ENCODE measurements around the genes SYPL2 and CSF1.

DNA sequence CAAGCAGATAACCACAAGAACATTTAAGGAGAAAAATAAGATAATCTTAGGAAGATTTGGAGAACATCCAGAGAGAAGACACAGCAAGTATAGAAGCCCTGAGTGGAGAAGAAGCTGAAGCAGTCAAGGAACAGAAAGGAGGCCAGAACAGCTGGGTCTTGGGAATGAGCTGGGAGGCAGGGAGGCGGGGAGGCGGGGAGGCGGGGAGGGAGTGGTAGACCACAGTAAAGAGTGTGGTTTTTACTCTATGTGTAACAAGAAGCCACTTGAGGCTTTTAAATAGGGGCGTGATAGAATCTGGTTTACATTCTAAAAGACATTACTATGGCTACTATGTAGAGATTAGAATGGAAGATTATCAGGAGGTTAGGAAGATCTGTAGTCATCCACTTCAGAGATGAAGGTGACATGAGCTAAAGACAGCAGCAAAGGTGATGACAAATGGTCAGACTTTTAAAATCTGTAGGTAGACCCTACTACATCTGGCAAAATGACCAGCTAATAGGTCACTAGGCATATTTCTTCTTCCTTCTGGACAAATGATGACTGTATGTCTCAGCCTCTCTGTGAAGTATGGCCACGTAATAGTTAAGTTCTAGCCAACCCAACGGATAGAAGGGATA is 6.5 kb downstream of the CLCC1 start:
- RRBS = no CpG with 5 or more reads among the region's 6 CpGs

- RRBS = no CpG with 5 or more reads among the region's 10 CpGs
Measured at GRCh38 chr1:109138185-109138938, 24.4 kb downstream of the ELAPOR1 start.

GRCh38 chr1:109213425-109213683 is 364 bp upstream of the SARS1 start:
- RRBS = no CpG with 5 or more reads among the region's 5 CpGs

DNA sequence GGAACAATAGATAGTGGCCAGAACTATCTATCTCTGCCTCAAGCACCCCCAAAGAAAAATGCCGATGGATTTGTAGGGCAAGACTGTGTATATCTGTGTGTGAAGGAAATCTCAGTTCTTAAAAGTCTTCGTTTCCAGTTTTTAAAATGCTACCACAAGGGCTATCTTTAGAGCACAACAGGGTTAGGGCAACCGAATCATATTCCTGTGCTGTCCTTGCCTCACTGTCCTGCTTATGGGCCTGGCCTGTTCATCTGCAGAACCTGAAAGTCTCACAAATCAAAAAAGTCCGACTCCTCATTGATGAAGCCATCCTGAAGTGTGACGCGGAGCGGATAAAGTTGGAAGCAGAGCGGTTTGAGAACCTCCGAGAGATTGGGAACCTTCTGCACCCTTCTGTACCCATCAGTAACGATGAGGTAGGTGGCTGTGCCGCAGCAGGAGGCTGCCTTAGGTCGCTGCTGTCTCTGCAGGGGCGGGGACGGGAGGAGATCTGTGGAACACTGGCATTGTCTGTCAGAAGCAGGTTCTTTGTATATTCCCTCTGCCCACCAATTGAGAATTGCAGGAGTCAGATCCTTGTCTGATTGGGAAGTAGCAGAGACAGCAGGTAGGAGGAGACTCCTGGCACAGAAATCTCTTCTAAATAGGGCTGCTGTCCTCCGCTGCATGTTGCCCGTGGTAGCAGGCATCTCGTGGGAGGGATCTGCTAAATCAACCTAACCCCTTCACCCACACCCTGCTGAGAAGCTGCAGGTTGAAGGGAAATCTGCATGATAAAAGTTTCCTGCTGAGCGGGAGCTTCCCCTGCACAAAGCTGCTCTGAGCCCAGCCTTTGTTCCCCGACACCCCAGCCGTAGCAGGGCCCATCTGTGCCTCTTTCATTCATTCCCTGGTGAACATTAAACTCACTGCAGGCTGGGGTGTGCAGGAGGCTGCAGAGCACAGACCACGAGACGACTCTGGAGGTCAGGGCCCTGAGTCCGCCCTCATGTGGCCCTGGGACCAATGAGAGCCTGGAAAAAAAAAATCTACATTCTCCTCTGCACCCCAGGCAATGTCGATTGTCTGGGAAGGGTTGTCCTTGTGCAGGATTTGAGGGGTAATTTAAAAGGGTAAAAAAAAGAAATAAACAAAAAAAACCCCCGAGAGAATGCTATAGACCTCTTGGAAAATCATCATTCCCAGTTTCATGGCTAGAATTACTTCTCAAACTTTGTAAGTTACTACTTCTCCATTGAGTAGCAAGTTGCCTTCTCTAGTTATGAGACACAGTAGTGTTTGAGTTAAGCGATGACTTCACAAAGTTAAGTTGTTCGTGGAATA is 15.9 kb downstream of the SARS1 start:
- RRBS = no CpG with 5 or more reads among the region's 27 CpGs

DNA sequence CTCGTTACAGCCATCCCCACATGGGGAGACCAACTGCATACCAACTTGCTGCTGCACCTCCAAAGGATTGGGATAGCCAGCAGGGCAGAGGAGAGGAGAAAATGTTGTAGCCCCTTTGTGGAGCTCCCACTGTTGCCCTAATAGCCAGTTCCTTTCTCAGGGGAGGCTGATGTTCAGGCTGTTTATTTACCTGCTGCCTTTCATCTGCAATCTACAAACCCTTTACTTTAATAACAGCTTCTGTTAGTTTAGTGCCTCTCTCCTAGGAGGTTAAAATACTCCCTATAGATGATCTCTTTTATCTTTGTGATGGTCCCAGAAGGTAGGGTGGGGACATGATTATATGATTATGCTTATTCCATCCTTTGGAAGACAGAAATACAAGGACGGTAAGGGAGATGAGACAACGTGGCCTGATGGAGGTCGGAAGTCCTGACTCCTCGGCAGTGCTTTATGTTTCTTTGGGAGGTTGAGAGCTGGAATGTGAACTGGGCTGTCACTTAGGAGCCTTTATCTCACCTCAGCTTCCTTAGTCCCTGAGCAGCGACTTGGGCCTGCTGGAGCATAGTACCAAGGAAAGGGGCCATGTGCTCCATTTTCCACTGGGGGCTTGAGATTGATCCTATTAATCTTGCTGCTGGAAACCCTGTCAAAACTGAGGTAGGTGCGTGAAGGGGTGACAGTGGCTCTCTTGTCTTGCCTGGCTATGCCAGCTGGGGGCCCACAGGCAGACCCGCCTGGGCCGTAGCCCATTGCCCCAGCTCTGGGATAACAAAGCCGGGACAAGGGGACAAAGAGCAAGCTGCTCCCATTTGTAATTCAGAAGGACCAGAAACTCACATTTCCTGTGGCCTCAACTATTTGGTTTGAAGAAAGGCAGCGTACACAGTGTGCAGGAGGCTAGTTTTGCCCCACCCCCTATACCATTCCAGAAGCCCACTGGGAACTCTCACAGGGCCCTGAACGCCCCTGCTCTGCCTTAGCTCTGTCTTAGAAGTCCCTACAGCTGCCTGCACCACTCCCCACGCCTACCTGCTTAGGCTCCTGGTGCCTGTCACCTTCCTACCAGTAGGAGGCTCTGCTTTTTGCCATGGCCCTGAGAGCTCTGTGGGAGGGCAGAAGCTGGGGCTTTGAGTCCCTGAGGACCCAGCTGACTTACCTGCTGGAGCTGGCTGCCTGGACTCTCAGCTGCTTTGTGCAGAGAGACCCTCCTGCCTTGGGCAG is 10.4 kb upstream of the CELSR2 start:
- RRBS = no CpG with 5 or more reads among the region's 13 CpGs

GRCh38 chr1:109242211-109242966 is 7.0 kb upstream of the CELSR2 start:
- RRBS = no CpG with 5 or more reads among the region's 10 CpGs

- RRBS = no CpG with 5 or more reads among the region's 12 CpGs
Measured at GRCh38 chr1:109275478-109276050, 7.4 kb downstream of the PSRC1 start.

- RRBS = no CpG with 5 or more reads among the region's 6 CpGs
Measured at GRCh38 chr1:109298477-109298912, 8.3 kb downstream of the MYBPHL start.

DNA sequence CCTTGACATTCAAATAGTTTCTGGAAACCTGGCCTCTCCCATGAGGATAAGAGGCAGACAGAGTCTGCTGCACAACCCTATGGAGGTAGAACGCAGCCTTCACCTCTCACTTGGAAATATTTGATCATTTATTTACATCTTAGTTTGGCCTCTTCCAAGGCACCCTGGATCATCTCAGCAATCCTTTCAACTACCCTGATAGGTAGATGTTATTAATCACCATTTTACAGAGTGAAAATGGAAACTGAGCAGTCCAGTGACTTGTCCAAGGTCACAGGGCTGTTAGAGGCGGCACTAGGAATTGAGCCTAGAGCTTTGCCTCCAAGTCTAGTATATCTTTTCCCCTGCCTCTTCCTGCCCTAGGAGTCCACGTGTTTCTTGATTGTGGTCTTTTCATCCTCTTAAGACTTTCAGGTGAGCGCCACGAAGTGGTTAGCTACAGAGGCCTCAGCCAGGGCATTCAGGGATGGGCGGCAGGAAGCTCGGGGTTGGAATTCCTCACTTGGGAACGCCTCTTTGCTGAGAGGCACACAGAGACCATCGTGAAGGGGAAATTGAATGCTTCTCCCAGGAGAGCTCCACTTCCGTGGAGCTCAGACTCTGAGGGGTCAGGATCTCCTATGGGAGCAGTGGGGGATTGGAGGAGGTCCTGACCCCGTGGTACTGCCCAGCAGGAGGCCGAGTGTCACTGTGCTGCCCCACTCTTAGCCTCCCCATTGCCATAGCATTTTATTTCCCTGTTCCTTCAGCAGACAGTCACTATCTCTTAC is 903 bp downstream of the MYBPHL start:
- RRBS = no CpG with 5 or more reads among the region's 12 CpGs

GRCh38 chr1:109391850-109392566 is 5.7 kb downstream of the SORT1 start:
- RRBS = no CpG with 5 or more reads among the region's 4 CpGs

- RRBS = no CpG with 5 or more reads among the region's 10 CpGs
Measured at GRCh38 chr1:109392625-109393676, 4.8 kb downstream of the SORT1 start.

DNA sequence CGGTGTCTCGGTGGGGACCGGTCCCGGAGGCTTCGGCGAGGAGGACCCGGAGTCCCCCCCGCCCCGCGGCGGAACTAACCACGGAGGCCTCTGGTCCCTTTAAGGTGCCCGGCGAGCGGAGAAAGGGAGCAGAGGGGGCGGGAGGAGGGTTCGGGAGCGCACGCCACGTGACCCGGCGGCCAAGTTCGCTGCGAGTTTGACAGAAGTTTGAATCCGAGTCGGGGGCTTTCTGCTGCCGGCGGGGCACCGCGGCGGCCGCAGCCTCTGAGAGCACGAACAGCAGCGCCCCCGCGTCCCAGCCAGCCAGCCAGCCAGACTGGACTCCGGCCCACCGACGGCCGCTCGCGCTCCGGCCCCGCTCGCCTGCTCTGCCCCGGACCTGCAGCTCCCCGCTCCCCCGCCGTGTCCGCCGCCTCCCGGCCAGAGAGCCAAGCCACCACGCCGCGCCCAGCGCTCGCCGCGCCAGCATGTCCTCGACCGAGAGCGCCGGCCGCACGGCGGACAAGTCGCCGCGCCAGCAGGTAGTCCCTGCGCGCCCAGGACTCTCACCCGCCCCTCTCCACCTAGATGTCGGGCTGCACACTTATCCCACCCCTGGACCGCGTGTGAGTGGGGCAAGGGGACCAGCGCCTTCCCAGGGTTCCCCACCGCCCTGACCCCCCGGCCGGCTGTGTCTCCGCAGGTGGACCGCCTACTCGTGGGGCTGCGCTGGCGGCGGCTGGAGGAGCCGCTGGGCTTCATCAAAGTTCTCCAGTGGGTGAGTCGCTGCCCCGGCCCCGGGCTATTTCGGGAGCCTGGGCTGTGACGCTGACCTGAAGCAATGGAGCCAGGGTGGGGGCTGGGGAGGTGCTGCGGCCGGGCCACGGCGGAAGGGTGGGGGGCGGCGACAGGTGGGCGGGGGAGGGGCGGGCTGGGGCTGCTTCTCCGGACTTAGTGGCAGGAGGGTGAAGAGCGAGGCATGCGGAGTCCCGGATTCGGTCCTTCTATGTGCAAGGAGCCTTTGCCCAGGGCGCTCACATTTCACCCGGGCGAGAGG is at the start of gene SYPL2:
Gene SYPL2 (plus strand): TSS at position 170 of the 1,036 bp plus-strand sequence.
- RRBS = 78% methylated on average over 36 of the region's 107 CpGs

DNA sequence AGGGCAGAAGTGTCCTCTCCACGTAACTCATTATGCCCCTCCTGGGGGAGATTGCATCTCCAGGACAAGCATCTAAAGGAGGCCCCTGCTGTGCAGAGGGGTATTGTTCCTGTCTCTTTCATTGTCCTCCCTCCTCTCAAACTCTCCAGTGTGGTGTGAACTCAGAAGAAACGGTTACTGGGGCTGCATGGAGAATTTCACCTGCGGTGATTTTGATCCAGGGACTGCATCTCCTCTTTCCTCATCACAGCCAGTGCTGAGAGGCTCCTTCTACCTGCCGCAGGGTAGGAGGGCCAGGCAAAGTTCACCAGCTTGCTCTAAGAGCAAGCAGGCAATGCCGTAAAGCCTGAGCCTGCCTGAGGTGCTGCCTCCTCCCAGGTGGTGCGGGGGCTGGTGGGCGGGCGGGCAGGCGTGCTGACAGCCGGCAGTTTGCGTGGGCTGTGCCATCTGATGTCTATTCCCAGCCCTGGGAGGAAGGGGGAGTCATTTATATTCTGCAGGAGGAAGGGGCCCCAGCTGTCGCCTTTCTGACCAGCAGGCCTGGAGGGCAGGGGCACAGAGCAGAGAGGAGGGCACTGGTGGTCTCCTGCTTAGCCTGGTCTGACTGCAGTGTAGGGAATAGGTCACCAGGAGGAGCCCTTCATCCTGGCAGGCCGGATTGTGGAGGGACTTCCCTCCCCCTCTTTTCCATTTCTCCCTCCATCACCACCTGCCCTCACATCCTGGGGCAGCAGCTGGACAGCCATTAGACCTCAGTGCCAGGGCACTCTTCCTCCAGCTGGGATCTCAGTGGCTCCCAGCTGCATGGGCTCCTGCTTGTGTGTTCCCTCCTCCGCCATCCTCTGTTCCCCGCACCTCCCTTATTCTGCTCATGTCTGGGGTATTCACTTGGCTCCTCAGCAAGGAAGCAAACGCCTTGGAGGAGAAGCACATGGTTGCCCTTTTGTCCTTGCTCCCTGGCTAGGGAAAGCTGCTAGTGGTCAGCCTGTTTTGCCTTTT is 4.3 kb downstream of the CYB561D1 start:
- RRBS = no CpG with 5 or more reads among the region's 16 CpGs

- RRBS = no CpG with 5 or more reads among the region's 3 CpGs
Measured at GRCh38 chr1:109503895-109504289, 5.6 kb downstream of the AMIGO1 start.

GRCh38 chr1:109616340-109617108 is 2.9 kb downstream of the GNAT2 start:
- RRBS = no CpG with 5 or more reads among the region's 4 CpGs

- RRBS = no CpG with 5 or more reads among the region's 9 CpGs
Measured at GRCh38 chr1:109632495-109633344, 13.1 kb downstream of the AMPD2 start.

GRCh38 chr1:109756387-109757019 is 7.2 kb downstream of the EPS8L3 start:
- RRBS = no CpG with 5 or more reads among the region's 7 CpGs

- RRBS = no CpG with 5 or more reads among the region's 1 CpG
Measured at GRCh38 chr1:109872214-109872550, 38.5 kb upstream of the CSF1 start.

DNA sequence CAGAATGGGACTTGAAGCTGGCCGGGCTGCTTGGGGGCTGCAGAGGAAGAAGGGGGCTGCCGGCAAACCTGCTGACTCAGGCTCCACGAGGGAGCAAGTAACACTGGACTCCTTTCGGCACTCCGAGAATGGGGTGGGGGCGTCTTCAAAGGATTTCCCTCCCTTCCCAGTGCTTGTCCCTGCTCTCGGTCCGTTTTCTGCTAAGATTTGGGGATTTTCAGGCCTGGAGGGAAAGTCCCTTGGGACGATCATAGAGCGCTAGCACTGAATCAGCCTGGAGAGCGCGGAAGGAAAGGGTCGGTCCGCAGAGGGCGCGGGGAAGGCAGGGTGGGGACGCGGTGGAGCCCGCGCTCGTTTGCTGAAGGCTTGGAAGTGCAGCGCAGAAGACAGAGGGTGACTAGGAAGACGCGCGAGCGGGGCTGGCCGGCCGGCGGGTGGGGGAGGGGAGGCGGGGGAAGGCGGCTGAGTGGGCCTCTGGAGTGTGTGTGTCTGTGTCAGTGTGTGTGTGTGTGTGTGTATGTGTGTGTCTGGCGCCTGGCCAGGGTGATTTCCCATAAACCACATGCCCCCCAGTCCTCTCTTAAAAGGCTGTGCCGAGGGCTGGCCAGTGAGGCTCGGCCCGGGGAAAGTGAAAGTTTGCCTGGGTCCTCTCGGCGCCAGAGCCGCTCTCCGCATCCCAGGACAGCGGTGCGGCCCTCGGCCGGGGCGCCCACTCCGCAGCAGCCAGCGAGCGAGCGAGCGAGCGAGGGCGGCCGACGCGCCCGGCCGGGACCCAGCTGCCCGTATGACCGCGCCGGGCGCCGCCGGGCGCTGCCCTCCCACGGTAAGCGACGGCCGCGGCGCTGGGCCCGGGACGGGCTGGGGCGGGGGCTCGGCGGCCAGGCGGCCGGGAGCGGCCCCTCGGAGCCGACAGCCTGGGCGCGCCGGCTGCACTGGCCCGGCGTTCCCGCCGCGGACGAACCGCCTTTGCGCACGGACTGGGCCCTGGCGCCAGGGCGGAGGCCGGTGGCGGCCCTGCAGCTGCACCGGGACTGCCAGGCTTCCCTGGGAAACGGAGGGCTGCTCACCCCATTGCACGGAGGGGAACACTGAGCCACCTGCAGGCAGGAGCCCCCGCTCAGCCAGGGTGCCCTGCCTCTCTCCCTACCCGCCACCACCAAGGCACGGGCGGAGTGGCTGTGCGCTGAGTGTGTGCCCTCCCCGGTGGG is at the start of gene CSF1:
Gene CSF1 (plus strand): TSS at position 610 of the 1,208 bp plus-strand sequence.
- RRBS = 3% methylated on average over 54 of the region's 105 CpGs

- RRBS = no CpG with 5 or more reads among the region's 8 CpGs
Measured at GRCh38 chr1:109917140-109917809, 6.6 kb downstream of the CSF1 start.

Measured in CMK (cell line).